Jurkat, Clone E6-1 (cell line): Measurements from ENCODE around the genes CSTL1 and CST8.

GRCh38 chr20:23140866-23141459, 54.8 kb upstream of the CD93 start:
- RRBS, result no CpG with 5 or more reads among the region's 8 CpGs

- RRBS, result no CpG with 5 or more reads among the region's 15 CpGs
These were observed 59.2 kb upstream of the CD93 start for GRCh38 chr20:23145050-23145958.

DNA sequence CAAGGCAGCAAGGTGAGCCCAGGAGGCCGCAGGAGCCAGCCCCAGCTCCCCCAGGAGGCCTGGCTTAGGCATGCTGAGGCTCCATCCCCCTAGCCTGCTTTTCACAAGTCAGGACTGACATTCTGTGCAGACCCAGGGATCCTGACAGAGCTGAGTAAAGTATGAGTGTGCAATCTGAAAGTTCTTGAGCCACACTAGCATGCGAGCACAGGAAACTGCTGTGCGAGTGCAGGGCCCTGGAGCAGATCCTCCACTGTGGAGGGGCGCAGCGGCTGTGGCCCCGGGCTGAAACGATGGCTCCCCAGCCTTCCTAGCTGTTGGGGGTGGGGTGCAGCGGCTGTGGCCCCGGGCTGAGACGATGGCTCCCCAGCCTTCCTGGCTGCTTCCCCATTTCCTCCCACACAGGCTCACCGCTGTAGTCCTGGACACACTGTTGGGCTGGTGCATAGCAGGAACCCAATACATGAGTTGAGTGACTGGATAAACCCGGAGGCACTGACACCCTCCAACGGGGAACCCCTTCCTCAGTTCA, 75.3 kb upstream of the CD93 start:
- RRBS, result 91% methylated on average over 2 of the region's 13 CpGs

GRCh38 chr20:23244156-23244511, 106.5 kb upstream of the NXT1 start:
- RRBS, result no CpG with 5 or more reads among the region's 8 CpGs

- RRBS, result no CpG with 5 or more reads among the region's 12 CpGs
These were observed 2.8 kb downstream of the NXT1 start for GRCh38 chr20:23353309-23353899.

DNA sequence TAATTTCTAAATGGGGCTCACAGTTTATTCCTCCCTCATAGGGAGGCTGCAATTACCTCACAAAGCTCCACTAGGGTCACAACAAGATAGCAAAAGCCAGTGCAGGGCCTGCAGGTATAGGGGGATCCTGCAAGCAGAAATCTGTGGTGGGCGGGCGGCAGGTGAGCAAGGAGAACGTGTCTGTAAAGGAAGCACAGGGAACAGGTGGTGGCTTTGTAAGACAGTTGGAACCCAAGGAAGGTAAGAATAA, at the start of gene CSTL1:
CSTL1 (plus strand) TSS at position 119 of the 250 bp plus-strand sequence.
- RRBS, result no CpG with 5 or more reads among the region's 3 CpGs

- RRBS, result no CpG with 5 or more reads among the region's 3 CpGs
These were observed at the start of gene CST8 for GRCh38 chr20:23491017-23491237. Gene CST8 (plus strand): TSS chr20:23491117.

- RRBS, result no CpG with 5 or more reads among the region's 2 CpGs
These were observed 224 bp downstream of the CST8 start for GRCh38 chr20:23491238-23491444.

- RRBS, result no CpG with 5 or more reads among the region's 2 CpGs
These were observed 296 bp upstream of the CST4 start for GRCh38 chr20:23689180-23689487.

DNA sequence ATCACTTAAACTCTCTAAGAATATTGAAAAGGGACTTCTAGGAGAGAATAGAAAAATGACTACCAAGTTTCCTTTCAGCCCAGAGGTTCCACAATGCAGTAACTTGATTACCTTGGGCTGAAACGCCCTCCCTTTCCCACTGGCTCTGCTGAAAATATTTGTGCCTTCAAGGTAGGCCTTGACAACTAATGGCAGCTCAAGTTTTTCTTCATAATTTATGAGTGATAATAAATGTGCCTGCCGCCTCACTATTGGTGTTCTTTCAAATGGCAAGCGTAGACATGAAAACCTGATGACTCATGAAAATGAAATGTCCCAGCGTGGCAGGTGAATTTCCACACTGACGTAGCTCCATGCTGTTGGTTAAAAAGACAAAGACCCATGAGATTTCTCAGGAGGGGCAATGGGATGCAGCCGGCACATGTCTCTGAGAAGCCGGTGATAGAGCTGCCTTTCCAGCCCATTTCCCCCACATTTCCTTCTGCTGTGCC, 107.2 kb upstream of the GGTLC1 start:
- RRBS, result no CpG with 5 or more reads among the region's 7 CpGs

DNA sequence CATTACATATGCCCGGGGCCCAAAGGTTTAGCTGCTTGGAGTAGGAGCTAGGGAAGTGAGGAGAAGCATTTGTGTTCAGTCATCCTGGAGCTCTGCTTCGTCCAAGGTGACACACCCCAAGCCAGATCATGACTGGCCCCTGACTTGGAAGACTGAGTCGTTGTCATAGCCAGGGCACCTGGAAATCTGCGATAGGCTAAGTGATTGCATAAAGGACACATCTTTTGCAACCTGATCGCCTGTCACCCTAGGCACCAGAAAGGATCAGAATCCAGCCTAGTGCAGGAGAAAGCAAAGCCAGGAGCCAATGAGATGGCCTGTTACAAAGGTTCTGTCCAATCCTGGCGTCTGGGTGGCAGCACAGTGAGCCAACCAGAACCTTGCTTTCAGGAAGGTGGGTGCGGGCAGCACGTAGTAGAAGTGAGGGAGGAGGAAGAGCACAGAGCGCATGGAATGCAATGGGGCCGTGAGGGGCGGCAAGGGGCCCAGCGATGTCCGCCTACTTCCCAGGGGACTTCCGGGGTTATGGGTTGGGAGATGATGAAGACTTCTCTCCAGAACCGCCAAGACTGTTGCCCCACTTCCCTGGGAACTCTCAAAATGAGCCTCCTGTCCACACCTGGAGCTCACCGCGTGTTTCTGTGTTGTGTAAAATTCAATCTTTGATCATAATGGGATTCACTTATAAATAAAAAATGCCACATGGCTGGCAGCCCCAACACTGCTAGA, 120.5 kb upstream of the GGTLC1 start:
- RRBS, result no CpG with 5 or more reads among the region's 17 CpGs

DNA sequence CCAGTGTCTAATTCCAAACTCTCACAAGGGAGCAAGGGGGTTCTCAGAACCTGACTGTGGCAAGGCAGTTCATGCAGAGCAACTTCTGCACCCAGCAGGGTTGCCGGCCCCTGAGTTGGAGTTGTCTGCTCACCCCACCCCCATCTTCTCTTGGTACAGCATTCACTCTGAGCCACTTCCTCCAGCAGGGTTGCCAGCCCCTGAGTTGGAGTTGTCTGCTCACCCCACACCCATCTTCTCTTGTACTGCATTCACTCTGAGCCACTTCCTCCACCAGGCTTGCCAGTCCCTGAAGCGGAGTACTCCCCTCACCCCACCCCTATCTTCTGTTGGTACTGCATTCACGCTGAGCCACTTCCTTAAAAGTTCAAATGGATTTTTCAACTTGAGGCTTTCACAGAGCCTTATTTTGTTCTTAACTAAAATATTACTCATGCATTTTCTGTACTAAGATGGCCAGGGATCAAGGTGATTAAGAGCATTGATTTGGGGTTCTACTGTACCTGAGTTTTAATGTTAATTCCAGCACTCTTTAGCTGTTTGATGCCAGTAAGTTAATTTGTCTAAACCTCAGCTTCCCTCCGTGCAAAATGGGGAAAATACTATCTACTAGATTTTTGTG, 79.7 kb upstream of the SYNDIG1 start:
- RRBS, result no CpG with 5 or more reads among the region's 4 CpGs

GRCh38 chr20:24842678-24843320, 106.3 kb upstream of the CST7 start:
- RRBS, result no CpG with 5 or more reads among the region's 11 CpGs

DNA sequence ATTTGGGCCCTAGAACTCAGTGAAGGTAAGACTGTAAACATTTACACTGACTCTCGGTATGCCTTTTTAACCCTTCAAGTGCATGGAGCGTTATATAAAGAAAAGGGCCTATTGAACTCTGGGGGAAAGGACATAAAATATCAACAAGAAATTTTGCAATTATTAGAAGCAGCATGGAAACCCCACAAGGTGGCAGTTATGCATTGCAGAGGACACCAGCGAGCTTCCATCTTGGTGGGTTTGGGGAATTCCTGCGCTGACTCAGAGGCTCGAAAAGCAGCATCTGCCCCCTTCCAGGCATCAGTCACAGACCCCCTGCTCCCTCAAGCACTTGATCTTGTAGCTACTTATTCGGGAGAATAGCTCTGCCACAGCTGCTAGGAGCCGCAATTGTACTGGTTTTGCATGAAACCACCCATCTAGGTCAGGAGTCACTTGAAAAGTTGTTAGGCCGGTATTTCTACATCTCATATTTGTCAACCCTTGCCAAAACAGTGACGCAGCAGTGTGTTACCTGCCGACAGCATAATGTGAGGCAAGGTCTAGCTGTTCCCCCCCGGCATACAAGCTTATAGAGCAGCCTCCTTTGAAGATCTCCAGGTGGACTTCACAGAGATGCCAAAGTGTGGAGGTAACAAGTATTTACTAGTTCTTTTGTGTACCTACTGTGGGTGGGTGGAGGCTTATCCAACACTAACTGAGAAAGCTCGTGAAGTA, 18.8 kb upstream of the CST7 start:
- RRBS, result no CpG with 5 or more reads among the region's 12 CpGs

DNA sequence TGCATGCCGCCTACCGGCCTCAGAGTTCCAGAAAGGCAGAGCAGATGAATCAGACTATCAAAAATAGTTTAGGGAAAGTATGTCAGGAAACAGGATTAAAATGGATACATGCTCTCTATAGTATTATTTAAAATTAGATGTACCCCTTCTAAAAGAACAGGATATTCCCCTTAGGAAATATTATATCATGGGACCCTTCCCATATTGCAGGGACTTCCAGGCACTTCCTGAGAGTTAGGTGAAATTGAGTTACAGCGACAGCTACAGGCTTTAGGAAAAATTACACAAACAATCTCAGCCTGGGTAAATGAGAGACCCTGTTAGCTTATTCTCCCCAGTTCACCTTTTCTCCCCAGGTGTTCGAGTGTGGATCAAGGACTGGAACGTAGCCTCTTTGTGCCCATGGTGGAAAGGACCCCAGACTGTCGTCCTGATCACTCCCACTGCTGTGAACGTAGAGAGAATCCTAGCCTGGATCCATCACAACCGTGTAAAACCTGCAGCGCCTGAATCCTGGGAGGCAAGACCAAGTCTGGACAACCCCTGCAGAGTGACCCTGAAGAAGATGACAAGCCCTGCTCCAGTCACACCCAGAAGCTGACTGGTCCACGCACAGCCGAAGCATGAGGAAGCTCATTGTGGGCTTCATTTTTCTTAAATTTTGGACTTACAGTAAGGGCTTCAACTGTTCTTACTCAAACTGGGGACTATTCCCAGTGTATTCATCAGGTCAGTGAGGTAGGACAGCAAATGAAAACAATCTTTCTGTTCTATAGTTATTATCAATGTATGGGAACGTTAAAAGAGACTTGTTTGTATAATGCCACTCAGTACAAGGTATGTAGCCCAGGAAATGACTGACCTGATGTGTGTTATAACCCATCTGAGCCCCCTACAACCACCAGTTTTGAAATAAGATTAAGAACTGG, 17.8 kb upstream of the CST7 start:
- RRBS, result no CpG with 5 or more reads among the region's 12 CpGs

DNA sequence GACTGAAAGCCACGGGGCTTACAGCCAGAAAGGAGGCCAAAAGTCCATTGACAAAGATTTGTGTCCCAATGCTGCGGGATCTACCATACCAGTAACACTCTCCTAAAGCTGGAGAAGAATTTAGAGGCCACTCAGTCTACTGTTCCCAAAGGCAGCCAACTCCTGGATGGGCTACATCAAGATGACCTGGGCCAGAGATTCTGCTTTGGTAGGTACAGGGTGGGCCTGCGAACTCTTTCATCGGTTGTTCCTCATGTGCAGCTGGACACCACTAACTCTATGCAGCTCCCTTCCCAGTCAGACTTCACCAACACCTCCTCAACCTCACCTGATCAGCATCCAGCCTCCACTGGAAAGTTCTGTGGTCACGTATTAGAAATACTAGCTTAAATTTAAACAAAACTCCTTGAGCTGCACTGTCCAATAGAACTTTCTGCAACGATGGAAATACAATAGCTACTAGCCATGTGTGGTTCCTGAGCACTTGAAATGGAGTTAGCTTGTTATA, 4.1 kb downstream of the APMAP start:
- RRBS, result no CpG with 5 or more reads among the region's 6 CpGs

DNA sequence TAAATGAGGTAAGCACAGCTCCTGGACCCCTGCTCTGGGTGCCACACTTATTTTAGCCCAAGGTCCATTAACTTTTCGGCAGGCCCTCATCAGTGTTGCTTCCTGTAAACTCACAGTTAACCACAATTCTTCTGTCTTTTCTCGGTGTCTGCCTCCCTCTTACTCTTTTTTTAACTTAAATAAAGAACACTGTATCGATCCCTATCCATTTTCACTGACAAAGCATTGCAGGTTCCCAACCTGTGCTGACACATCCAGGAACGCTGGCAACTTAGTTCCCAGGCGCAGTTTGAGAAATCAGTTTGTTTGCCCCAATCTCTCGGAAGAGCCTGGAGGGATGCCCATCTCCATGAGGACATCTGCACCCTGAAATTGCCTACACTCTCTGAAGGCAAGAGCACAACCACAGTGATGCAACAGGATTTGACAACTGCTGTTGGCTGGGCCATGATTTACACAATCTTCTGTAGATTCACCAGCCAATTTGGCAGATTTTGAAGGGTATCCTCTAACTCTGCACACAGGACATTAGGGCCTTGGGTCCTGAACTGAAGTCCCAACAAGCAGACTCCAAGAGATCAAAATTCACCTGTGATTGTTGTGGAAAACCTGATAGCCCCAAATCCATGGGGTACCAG, 3.5 kb downstream of the APMAP start:
- RRBS, result no CpG with 5 or more reads among the region's 6 CpGs

DNA sequence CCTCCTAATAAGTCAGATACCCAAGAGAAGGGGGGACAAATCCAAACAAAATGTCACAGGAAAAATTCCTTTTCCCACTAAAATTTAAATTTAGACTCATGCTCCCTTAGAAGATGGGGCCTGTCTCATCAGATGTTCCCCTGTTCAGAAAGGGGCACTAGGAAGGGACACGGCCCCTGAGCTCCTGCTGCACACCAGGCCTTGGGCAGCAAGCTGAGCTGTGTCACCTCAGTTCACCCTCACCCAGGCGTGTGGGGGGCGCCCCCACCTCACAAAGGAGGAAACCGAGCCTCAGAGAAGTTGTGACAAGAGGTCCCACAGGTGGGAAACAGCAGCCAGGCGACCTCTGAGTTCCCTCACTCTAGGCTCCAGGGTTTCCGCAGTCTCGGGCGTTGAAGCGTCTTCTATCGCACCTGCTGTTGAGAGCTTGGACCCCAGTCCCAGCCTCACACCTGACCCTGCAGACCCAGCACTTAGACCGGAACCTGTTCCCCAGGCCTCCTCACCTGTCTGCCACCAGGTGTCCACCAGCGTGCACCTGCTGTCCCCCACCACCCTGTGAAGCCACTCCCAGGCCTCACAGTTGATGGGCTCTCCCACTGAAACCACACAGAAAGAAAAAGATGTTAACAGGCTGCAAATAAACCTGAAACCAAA, 22.2 kb upstream of the APMAP start:
- RRBS, result no CpG with 5 or more reads among the region's 12 CpGs

- RRBS, result 82% methylated on average over 10 of the region's 54 CpGs
These were observed 46.9 kb upstream of the ENTPD6 start for GRCh38 chr20:25148395-25149207.

- RRBS, result no CpG with 5 or more reads among the region's 2 CpGs
These were observed 16.8 kb upstream of the ENTPD6 start for GRCh38 chr20:25178680-25179200.